PC-3 (cell line): ENCODE measurements around the gene POLR2M.

GRCh38 chr15:57427152-57427577 lies 50.9 kb downstream of the CGNL1 start:
- RAMPAGE, long total RNA = no peak

DNA sequence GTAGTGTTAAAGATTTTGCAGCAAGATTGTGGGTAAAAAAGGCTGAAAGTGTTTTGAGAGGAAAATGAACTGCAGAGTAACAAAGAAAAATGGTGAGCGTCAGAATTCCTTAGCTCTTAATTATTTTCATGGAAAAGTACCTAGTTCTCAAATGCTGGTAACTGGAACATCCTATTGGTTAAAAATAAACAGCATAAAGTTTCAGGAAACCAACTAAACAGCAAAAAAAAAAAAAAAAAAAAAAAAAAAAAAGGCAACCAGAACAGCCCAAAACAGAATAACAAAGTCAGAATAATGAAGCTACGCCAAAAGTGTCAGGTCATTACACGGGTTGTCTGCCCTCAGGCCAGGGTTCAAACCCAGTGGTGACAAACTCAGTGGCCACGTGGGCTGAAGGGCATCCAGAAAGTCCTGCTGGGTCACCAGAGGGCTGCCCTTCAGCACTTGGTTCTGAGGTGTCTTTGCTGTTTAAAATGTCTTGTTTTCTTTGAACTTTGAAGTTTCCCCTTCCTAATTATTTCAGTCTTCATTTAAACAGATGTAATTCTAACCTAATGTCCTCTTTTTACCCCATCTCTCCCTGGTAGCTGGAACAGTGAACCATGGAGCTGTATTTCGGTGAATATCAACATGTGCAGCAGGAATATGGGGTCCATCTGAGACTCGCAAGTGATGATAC lies 61.2 kb downstream of the CGNL1 start:
- RAMPAGE, long total RNA = no peak

DNA sequence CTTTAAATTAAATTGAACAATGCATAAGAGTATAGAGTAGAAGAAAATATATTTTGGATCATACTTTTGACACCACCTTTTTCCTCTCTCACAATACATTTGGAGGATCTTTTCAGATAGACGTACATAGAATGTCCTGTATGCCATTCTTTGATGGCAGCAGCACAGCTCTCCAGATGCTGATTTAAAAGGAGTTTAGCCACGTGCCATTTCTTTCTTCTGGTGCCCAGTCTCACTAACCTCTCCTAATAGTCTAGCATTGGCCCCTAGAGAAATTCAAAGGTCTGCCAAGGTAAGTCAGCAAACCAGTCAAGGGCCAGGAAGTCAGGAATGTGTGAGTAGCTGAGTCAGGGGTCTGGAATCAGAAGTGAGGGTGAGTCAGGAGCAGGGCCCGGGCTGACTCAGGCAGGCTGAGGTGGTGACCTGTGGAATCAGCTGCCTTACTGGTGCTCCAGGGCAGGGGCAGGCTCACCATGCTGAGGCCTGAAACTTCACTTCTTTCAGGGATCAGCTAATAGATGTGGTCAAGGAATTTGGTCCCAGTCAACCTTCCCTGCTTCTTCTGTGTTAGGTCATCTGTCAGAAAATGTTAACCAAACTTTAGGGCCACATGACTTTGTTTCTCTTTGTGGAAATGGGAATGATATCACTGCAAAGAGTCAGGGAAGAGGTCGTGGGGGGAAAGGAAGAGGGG lies 105.9 kb upstream of the MYZAP start:
- RAMPAGE, long total RNA = no peak

DNA sequence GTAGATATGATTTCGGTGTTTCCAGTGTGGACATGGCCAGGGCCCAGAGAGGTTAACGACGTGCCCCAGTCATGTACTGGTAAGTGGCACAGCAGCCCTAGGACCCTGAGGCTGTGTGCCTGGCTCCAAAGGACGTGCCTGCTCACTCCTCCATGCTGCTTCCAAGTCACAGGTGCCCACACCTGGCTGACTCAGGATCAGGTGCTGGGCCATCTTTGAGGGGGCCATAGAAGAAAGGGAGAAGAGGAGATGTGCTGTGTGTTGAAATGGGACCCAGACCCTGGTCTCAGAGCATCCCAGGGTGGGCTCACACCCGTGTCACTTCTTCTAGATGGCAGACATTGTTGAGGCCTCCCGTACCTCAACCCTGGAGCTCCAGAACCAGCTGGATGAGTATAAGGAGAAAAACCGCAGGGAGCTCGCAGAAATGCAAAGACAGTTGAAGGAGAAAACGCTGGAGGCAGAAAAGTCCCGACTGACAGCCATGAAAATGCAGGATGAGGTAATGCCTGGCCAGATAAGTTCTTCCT lies 67.4 kb upstream of the MYZAP start:
- RAMPAGE, long total RNA = no peak

GRCh38 chr15:57550279-57551105 lies 41.2 kb upstream of the MYZAP start:
- RAMPAGE, long total RNA = no peak

GRCh38 chr15:57554690-57555218 lies 37.0 kb upstream of the MYZAP start:
- RAMPAGE, long total RNA = no peak

GRCh38 chr15:57594635-57595378 lies 3.1 kb downstream of the MYZAP start:
- RAMPAGE, long total RNA = no peak

GRCh38 chr15:57706285-57707621 lies at the start of gene POLR2M:
TSS of gene POLR2M (plus strand) at chr15:57706714.
- RAMPAGE, long total RNA = no peak

DNA sequence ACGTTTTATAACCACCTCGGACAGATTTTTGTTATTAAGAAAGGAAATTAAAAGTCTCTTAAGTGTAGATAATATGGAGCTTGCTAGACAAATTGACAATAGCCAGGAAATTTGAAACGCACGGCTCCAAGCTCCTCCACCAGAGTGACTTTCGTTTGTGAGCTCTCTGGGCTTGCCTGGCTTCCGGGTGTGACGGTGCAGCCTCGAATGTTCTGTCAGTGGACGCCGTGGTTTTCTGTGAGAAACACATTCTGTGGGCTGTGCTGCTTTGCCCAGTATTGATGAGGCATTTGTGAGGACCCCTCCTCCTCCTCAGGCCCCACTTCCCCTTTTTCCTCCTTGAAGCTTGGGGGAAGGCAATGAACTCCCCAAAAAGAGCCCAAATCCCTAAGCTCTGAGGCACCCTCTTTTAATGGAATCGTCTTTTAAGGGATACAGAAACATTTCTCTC lies 40.7 kb downstream of the POLR2M start:
- RAMPAGE, long total RNA = no peak

GRCh38 chr15:57953976-57955056 lies 111.2 kb downstream of the ALDH1A2 start:
- RAMPAGE, long total RNA = no peak

DNA sequence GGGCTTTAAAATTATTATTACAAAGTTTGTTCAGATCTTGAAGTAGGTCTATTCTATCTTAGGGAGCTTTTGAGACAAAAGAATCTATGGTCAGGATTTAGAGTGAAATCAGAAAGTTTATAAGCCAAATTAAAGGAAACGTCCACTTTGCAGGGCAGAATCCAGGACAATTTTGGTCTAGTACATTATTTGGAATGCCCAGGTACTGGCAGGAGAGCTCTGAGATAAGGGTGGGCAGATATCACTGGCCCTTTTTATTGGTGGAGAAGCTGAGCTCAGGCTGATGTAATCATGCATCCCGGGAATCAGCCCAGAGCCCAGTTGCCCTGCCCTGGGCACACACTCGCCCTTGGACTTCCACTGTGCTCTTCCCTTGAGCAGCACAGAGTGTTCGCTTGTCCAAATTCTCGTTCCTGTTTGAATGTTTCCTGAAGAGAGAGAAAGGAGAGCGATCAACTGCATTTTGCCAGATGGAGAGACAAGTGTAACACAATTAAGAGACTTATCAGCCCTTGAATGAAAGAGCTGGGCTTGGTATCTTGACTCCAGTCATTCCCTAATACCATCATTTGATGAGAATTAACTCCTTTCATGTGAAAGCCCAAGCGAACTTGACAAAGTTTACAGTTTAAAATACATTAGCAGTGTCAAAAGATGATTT lies 3.7 kb downstream of the AQP9 start:
- RAMPAGE, long total RNA = no peak

GRCh38 chr15:58258878-58259215 lies 120.7 kb downstream of the AQP9 start:
- RAMPAGE, long total RNA = no peak

DNA sequence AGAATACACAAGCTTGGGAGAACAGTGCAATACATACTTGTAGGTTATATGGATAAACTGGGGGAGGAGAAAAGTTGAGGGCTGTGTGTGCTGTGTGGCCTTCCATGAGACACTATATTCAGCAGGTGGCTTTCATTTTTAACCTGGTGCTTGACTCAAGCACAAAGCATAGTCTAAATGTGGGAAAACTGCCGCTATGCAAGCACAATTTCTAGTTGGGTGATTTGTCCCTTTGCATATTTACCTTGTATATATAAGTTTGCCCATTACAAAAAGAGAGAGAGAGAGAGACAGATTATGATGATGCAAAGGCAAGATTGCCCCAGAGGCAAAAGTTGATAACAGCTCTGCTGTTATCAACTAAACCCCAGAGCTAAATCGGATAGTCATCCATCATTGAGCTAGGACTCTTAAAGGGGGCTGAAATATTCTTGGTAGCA lies 141.4 kb downstream of the AQP9 start:
- RAMPAGE, long total RNA = no peak

GRCh38 chr15:58306465-58307410 lies 125.1 kb upstream of the LIPC start:
- RAMPAGE, long total RNA = no peak

DNA sequence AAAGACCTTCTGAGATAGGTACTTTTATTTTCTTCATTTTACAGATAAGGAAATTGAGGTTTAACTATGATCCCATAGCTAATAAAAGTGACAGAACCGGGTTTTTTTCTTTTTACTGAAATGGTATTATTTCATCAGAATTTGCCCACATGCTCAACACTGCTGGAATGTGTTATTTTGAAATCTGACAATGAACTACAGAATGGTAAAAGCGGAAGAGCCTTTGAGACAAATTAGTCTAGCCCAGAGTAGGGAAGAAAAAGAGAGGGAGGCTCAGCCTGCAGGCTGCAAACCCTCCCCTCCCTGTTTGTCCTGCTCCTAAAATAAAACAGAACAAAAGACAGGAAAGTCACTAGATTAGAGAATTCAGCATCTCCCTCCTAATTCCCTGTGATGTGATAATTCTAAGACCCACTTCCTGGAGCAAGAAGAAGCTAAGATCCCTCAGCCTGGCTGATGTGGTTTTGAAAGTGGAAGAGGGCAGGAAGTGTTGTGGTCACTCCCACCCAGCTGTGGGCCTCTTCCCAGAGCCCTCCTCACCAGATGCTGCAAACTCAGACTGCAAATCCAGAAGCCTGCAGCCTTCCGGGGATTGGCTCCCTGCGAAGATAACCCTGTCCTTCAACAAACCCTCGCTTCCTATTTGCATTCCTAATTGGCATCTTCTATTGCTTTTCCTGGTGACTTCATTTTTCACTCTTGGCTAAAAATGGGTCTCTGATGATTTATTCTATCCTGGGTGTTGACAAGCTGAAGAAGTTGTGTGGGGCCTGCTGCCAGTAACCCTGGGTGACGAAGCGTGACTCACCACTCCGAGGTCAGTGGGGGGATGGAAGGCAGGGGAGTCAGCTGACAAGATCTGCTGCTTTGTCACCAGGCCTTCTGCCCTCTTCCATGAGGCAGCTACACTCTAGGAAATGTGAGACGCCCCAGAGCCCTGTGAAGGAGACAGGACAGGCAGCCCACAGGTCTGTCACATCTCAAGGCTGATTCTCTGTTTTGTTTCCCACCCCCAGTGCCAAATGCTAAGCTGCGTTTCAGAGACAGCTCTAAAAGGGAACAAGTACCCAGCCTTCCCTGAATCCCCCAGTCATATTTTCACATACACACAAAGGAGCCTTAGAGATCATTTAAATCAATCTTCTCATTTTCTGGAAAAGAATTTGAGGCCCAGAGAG lies 99.9 kb upstream of the LIPC start:
- RAMPAGE, long total RNA = no peak

- RAMPAGE, long total RNA = no peak
Measured at GRCh38 chr15:58467082-58467656, 35.4 kb downstream of the LIPC start.

GRCh38 chr15:58475489-58476071 lies 43.8 kb downstream of the LIPC start:
- RAMPAGE, long total RNA = no peak

DNA sequence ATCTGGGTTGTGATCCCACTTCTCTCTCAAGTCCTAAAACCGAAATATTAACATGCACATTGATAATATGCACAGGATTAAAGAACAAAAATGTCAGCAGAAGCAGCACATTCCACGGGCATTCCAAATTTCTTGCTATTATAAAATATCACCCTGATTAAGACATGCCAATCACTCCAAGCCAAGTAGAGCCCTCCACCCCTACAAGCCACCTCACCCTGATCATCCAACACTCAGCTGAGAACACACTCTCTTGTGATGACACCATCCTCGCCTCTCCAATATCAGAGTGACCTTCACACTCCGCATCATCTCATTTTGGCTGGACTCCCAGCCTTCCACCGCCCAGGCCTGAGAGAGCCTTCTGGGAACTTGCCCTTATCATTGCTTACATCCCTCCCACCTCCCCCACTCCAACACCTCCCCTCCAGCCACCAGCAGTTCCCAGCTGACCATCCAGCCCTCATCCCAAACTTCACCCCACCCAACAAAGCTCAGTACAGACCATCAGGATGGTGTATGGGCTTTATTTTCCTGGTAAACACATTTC lies 114.8 kb downstream of the LIPC start:
- RAMPAGE, long total RNA = no peak

DNA sequence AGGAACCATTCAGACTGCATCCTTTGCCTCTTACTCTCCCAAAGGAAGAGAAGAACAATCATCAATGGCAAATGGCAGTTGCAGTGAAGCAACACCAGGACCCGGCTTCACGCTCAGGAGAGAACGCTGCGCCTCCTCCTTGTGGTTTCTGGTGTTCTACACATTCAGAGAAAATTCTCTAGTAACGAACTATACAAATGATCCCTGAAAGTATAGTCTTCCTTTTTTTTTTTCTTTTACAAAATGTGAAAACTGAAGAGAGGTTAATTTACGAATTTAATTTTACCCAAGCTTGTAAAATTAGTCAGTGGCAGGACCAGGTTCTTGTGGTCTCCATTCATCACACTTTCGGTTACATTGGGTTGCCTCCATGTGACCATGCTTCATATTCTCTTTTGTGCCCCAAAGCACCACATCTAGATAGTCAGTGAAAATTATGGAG lies 10.6 kb upstream of the MINDY2 start:
- RAMPAGE, long total RNA = no peak

DNA sequence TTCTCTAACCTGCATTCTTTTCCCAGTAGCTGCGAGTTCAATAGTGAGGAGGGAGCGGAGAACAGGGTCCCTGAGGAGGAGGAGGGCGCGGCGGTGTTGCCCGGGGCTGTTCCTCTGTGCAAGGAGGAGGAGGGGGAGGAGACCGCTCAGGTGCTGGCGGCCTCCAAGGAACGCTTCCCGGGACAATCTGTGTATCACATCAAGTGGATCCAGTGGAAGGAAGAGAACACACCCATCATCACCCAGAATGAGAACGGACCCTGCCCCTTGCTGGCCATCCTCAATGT lies 771 bp downstream of the MINDY2 start:
- RAMPAGE, long total RNA = no peak